ENCODE measurements around a stretch of chr10.

DNA sequence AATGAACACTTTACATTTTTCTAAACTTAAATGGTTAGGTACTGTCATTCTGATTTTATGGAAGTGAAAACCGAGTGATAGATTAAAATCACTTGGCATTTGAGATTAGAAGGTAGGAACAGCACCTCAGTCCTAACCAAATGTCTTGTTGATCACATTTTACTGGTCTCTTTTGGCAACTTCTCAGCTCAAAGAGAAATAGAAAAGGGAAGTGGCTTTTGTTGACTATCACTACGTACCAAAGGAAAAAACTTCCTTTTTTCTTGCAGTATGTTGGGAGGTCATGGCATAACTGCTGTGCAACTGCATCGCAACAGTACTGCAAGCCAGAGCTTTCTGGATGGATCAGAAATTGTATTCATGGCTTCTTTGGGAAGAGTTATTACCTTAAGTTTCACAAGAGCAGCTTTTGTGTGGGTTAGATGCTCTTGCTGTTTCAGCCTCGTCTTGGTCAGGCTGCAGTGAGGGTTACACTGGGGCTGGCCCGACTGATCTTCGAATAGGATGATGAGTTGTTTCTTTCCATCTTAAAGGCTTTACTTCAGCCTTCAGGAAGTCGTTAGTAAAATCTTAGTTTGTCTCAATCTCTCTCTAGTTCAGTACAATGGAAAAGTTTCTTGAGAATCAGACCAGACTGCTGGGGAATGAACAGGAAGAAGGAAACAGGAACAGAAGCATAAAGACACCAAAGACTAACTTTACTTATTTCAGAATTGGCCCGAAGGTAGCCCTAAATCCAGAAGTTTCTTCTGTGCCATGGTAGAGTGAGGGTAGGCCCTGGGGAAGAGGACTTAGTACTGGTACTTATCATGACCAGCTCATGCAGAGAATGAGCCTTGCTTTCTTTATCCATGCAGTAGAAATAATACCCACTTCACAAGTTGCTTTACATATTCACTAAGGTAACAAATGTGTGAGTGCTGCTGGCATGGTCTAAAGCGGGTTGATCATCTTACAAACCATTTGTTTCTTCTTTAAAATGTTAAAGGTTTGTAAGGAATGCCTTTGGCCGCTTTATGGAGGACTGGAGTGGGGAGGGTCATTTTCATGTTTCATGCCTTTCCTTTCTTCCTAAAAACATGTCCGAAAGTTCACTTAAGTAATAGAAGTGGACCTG lies 153.6 kb downstream of the CELF2 start:
- PRO-cap: bidirectional peak, plus-strand start at position 313 of the sequence, minus-strand start at position 147 of the sequence

DNA sequence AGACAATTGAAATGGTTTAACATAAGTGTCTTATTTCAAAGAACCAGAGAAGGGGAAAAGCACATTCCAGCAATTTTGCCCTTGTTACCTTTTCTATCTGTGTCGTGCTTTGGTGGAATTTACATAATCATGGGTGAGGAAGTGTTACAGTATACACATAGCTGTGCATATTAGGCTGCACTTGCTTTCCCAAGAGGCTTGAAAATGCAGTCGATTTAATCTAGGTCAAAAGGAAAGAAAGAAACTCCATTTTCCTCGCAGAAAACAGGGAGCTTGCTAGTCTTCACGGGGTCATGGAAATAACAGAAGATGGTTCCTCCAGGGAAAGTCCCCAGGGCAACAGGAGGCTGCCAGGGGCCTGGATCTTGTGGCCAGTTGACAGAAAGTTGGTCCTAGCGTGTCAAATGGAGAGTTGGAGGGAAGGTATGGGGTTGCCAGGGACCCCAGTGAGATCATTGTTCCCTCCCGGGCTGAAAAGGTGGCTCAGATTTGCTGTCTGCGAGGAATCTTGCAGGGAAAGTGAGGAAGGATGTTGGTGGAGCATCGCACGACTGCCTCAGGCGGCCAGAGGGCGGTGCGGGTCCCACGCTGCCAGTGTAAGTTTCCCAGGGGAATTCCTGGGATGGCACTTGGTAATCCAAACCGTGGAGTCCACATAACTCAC lies 189.5 kb downstream of the CELF2 start:
- PRO-cap: no peak

DNA sequence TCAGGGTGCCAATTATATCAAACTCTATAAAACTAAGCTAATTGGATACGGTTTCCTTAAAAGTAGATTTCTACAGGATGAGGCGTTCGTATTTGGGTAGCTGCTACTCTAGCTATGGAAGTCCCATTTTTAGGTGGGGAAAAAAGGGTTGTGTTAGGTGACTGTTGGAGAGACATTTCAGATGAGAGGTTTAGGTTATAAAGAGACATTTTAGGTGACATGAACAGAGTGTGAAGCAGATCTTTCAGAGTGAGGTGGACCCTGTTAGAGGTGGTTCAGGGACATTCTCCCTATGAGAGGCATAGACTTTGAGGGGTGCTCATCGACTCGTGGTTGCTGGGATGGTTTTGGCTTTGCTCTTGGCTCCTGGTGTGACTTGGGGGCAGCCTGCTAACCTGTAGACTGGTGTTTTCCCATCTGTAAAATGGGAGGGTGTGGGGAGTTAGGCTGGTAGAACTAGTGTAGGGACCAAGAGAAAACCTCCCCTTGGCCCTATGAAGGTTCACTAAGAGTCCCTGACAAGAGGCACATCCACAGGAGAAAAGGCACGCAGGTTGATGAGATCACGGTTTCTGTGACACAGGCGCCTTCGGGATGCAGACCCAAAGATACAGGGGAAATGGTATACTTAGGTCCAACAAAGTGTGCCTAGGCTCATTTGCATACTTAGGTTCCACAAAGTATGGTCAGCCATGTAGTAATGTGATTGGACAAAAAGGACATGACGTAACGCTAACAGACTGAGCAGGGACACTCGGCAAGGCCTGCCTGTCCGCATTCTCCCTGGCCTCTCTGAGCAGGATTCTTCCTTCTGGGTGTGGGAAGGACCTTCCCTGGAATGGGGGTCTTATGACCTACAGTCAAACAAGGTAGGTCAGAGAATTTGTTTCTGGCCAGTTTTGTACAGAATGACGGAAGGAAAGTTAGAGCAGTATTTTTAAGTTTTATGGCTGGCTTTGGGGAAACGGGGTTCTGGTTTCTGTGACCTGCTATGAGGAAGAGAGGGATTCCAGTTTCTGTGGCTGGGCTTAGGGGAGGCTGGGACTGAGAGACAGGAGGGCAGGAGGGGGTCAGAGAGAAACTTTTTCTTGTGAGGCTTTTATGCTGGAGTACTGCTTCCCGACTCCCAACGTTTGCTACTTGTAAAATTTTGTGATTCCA lies 190.5 kb downstream of the CELF2 start:
- PRO-cap: no peak

- PRO-cap: no peak
Measured at GRCh38 chr10:11224777-11225266, 207.2 kb downstream of the CELF2 start.

- PRO-cap: no peak
Measured at GRCh38 chr10:11270576-11270935, 252.9 kb downstream of the CELF2 start.

- PRO-cap: no peak
Measured at GRCh38 chr10:11401726-11402129, 209.7 kb downstream of the USP6NL start.

- PRO-cap: no peak
Measured at GRCh38 chr10:11687808-11688242, 54.4 kb upstream of the ECHDC3 start.

GRCh38 chr10:11689874-11690279 lies 52.3 kb upstream of the ECHDC3 start:
- PRO-cap: no peak

DNA sequence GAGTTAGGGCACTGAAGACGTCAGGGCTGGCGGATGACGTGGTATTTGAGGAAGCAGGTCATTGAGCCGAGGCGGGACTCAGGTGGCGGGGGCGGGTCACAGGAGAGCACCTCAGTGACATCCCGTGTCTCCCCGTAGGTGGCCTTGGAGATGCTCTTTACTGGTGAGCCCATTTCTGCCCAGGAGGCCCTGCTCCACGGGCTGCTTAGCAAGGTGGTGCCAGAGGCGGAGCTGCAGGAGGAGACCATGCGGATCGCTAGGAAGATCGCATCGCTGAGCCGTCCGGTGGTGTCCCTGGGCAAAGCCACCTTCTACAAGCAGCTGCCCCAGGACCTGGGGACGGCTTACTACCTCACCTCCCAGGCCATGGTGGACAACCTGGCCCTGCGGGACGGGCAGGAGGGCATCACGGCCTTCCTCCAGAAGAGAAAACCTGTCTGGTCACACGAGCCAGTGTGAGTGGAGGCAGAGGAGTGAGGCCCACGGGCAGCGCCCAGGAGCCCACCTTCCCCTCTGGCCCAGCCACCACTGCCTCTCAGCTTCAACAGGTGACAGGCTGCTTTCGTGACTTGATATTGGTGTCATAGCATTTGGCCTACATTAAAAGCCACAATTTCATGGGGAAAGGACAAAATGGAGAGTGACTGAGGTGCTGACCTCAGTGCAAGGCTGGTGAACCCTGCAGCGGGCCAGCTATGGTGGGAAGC lies 21.1 kb downstream of the ECHDC3 start:
- PRO-cap: no peak

- PRO-cap: no peak
Measured at GRCh38 chr10:11813946-11814650, 9.1 kb upstream of the PROSER2 start.

DNA sequence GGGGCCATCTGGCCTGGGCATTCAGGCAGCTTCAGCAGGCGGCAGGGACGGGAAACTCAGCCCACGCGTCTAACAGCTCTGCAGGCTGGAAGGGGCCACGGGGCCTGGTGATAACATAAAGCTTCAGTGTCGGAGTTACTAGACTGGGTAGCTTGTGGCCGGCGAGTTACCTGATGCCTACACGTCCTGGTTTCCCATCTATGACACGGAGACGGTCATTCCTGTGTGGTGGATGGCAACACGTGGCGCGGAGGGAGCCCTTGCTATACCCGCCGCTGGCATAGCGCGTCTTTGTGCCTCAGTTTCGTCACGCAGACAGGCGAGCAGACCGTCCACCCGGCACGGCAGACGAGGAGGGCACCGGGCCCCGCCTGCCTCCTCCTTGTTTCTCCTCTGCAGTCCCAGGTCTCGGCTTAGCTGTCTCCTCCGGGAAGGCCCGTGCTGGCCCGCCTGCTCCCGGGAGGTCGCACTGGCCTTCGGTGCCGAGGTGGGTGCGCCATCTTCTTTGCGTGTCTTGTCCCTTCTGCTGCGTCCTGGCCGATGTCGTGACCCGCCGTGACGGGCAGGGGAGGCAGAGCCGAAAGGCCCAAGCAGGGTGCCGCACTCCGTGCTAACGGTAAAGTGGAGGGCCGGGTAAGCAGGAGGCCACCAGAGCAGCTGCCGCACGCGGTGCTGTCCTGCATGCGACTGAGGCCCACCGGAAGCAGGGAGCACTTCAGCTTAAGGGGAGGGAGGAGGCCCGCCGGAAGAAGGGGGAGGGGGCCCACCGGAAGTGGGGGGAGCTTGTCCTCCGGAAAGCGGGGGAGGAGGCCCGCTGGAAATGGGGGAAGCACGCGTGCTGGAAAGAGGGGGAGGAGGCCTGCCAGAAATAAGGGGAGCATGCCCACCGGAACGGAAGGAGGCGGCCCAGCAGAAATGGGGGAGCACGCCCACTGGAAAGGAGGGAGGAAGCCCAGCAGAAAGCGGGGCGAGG lies 71.1 kb downstream of the PROSER2 start:
- PRO-cap: no peak

DNA sequence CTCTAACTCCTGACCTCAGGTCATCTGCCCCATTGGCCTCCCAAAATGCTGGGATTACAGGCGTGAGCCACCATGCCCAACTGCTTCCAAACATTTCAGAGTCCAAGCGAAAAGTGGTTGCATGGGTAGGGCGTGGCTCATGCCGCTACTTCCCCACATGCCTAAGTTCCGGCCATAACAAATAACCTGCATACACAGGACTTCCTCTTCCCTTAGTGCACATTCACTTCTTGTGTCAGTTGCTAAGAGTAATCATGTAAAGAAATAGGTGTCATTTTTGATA lies 11.4 kb upstream of the UPF2 start:
- PRO-cap: no peak

DNA sequence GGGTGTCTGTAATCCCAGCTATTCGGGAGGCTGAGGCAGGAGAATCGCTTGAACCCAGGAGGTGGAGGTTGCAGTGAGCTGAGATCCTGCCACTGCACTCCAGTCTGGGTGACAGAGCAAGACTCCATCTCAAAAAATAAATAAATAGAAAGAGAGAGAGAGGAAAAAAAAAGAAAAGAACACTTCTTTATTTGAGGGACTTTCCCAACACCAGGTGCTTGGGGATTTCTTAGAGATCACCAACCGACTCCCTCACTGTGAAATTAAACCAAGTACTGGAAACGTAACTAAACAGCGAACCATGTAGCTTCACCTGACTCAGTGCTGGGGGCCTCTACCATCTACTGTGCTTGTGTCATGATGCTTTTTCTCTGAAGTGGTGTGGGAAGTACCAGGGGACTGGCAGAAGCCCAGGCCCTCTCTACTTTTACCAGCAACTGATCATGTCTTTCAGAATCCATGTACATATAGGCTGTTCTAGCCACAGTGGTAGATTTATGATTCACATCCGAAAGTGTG lies 6.9 kb upstream of the SEC61A2 start:
- PRO-cap: no peak

DNA sequence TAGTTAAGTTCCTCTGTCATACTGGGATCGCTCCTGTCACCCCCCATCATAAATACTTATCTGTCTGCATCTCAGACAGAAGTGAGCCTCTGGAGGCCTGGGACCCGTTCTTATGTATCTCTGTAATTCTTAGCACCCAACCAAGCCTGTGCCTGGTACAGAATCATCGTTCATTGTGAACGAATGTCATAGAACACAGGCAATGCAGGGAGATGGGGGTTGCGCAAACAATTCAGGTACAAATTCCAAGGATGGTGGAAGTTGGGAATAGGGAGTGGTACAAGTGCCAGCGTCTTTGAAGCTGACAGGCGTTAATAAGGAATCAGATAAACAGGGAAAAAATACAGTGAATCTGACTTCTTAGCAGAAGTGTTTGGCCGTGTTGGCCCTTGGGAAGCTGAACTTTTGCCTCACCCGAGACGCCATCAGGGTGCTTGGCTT lies 254.7 kb downstream of the CAMK1D start:
- PRO-cap: no peak

- PRO-cap: bidirectional peak, plus-strand start at chr10:12629112, minus-strand start at chr10:12629035
Measured at GRCh38 chr10:12628921-12629281, 279.6 kb downstream of the CAMK1D start.

- PRO-cap: no peak
Measured at GRCh38 chr10:12700647-12701036, 300.9 kb downstream of the CCDC3 start.

DNA sequence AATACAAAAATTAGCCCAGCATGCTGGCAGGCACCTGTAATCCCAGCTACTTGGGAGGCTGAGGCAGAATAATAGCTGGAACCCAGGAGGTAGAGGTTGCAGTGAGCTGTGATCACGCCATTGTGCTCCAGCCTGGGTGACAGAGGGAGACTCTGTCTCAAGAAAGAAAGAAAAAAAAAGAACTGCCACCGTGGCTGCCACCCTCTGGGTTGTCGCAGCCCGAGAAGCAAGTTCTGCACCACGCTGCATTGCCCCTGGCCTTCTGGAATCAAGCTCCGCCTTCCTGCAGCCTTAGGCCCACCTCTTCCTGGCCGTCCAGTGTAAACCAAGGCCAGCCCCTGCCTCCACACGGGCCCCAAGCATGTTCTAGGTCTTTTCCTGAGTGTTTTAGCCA lies 189.1 kb downstream of the CCDC3 start:
- PRO-cap: no peak

GRCh38 chr10:12844902-12845429 lies 156.5 kb downstream of the CCDC3 start:
- PRO-cap: unidirectional peak, minus-strand start at chr10:12845347

DNA sequence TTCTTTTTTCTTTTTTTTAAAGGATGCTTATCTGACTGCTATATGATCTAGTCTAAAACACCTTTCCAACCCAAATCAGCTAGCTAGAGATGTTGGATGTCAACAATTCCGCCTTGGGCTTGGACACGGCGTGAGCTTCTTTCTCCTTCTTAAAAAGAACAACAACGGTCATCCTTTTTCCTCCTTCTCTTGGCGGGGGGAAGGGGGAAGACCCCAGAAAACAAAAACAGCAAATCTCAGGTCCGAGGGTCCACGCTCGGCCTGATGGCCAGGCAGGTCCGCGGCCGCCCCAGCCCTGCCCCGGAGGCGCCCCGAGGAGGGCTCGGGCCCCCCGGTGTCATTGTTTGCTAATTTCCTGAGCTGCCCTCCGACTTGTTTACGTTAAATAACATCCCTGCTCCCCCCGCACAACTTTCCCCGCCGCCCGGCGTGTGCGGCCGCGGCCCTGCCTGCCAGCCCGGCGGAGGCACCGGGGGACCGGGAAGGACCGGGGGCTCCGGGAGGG lies 876 bp downstream of the BEND7 start:
- PRO-cap: no peak

GRCh38 chr10:13634191-13634647 lies 47.5 kb downstream of the PRPF18 start:
- PRO-cap: no peak